Endothelial cell of umbilical vein (primary cell): Measurements from ENCODE around the gene MSH6.

DNA sequence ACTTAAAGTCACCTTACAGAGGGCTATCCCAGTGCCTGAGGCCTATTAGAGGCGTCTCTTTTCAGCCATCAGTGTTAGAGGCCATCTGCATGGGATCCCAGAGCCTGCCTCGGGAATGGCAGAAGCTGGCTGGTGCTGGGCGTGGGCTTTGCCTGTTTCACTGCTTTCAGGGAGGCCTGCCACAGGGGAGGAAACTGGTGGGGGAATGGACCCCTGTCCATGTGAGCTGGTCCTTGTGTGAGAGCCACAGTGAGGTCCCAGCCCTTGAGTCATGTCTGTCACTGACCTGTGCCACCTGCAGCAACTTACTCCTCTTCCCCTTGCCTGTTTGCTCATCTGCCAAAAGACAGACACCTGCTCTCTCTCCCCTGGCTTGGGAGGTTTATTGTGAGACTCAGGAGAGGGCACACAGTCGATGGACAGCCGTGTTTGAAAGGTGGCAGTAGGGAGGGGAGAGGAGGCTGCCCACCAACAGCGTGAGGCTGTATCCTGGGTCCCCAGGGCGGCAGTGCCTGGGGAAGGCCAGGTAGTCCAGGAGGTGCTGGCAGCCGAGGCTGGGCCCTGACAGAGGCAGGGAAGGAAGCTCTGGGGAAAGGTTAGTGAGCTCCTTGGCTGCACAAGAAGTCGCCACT is 92.4 kb downstream of the TTC7A start:
- PRO-cap: no peak
CAGE:
- cytosol, long polyA minus RNA: no peak
- cytosol, long polyA plus RNA: no peak
- long polyA plus RNA: no peak
- nucleus, long polyA minus RNA: no peak
- nucleus, long polyA plus RNA: no peak

GRCh38 chr2:47057524-47058034 is 97.5 kb downstream of the STPG4 start:
- PRO-cap: no peak
CAGE:
- cytosol, long polyA minus RNA: no peak
- cytosol, long polyA plus RNA: no peak
- long polyA plus RNA: no peak
- nucleus, long polyA minus RNA: no peak
- nucleus, long polyA plus RNA: no peak

GRCh38 chr2:47078872-47079535 is 76.1 kb downstream of the STPG4 start:
- PRO-cap: no peak
CAGE:
- cytosol, long polyA minus RNA: no peak
- cytosol, long polyA plus RNA: no peak
- long polyA plus RNA: no peak
- nucleus, long polyA minus RNA: no peak
- nucleus, long polyA plus RNA: no peak

DNA sequence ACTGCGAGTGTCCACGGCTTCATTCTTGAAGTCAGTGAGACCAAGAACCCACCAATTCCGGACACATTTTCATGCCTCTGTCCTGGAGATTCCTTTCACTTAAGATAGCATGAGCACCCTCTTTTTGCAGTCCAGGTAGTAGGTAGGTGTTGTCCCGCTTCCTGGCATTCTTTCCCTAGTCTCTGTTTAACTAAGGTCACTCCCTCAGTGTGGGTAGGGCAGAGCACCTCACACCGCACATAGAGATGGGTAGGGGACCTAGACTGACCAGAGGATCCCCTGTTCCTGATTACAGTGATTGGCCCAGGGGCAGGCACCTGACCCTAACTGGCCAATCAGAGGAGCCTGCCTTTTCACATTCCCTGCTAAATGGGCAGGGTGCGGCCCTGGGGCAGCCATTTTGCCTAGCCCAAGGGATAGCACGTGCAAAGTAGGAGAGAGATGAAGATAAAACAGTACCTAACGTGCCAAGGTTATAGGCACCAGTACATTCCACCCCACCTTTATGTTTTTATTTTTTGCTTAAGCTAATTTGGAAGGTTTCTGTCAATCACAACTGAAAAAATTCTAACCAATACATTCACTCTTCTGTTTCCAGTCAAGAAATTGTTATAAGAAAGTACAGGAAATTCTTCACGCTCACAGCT is 46.5 kb downstream of the STPG4 start:
- PRO-cap: no peak
CAGE:
- cytosol, long polyA minus RNA: no peak
- cytosol, long polyA plus RNA: no peak
- long polyA plus RNA: no peak
- nucleus, long polyA minus RNA: no peak
- nucleus, long polyA plus RNA: no peak

DNA sequence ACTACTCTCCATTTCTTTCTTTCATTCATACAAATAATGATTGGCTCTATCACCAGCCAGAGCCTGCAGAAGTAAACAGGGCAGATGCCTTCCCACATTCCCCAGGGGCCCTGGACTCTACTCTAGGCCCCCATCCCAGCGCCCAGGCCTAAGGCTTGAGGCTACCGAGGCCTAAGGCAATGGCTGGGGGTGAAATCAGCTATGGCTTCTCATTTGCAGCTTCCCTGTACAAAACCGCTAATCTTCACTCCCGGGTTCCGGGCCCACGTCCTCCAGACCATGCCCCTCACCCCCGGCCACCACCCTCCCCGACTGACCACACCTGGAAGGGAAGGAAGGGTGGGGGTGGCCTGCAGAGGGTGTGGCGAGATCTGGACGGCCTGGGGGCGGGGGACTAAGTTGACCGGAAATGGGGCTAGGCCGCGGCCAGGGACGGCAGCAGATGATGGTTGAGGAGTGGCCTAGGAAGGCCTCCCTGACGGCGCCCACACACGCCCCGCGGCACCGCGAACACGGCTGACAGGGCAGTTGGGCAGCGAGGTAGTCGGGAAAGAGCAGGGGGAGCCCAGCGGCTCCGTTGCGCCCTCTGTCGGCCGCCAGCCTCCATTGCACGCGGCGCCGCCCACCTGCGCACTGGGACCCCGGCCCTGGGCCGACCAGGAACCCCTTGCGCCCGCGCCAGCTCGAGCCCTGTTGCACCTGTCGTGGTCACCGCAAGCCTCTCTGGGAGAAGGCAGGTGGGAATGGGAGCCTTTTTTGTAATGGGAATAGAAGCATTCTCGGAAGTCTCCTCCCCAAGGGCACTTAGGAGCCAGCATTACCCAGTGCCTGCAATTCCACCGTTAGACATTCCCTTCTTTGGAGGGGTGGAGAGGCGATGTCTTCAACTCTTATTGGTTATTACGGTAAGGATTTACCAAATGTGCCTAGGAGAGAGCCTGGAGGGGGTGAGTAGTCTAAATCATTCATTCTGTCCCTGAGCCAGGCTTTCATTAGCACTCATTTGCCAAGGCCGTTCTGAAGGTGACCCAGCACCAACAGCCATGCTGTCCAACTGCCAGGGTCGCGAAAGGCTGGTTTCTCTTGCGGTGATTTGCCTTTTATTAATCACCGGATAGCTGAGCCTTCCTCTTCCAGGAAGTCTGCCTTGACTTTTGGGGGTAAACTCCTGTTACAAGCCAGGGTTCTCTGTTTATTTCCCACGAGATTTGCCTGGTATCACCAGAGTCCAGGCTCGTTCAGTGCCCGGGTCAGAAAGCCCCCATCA is 96.1 kb upstream of the CALM2 start:
- PRO-cap: bidirectional peak, plus-strand start at position 408 of the sequence, minus-strand start at position 269 of the sequence; unidirectional peak, minus-strand start at position 514 of the sequence
CAGE:
- cytosol, long polyA minus RNA: no peak
- cytosol, long polyA plus RNA: no peak
- long polyA plus RNA: no peak
- nucleus, long polyA minus RNA: no peak
- nucleus, long polyA plus RNA: no peak

DNA sequence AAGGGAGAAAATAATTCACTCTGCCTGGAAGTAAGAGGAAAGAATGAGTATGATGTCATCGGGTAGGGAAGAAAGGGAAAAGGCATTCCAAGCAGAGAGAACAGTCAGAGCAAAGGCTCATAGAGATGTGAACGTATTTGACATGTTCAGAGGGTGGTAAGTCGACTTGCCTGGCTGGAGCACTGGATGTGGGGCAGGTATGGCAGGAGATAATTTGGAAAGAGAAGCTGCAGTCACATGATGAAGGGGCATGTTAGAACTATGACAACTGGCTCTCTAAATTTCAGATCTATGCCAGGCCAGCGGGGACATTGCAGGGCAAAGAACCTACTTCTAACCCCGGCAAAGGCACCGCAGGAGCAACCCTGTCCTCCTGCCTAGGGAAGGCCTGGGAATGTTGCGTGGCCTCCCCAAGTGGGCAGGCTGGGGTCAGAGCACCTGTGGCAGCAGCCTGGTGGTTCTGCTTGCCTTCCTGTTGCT is 94.8 kb upstream of the EPCAM start:
- PRO-cap: no peak
CAGE:
- cytosol, long polyA minus RNA: no peak
- cytosol, long polyA plus RNA: no peak
- long polyA plus RNA: no peak
- nucleus, long polyA minus RNA: no peak
- nucleus, long polyA plus RNA: no peak

DNA sequence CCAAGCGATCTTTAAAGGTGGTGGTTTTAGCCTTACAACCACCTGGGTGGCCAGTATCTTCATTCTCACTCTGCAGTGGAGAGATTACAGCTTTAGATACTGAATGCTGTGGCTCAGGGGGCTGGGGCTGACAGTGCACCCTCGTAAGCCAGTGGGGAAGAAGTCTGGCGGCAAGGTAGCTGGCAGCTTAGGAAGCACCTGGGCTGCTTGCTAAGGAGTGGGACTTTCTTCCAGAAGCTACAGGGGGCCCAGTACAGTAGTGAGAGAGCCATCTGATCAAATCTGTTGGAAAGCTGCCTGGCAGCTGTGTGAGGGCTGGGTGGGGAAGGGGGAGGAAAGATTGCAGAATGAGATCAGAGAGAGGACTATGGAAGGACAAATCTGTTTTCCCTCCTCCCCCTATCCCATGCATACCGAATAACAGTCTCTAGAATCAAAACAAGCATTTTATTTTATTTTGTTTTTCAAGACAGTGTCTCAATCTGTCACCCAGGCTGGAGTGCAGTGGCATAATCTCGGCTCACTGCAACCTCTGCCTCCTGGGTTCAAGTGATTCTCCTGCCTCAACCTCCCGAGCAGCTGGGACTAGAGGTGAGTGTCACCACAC is 47.4 kb upstream of the EPCAM start:
- PRO-cap: no peak
CAGE:
- cytosol, long polyA minus RNA: no peak
- cytosol, long polyA plus RNA: no peak
- long polyA plus RNA: no peak
- nucleus, long polyA minus RNA: no peak
- nucleus, long polyA plus RNA: no peak

- PRO-cap: no peak
CAGE:
- cytosol, long polyA minus RNA: no peak
- cytosol, long polyA plus RNA: no peak
- long polyA plus RNA: no peak
- nucleus, long polyA minus RNA: no peak
- nucleus, long polyA plus RNA: no peak
These were observed 32.3 kb upstream of the EPCAM start for GRCh38 chr2:47336550-47337465.

DNA sequence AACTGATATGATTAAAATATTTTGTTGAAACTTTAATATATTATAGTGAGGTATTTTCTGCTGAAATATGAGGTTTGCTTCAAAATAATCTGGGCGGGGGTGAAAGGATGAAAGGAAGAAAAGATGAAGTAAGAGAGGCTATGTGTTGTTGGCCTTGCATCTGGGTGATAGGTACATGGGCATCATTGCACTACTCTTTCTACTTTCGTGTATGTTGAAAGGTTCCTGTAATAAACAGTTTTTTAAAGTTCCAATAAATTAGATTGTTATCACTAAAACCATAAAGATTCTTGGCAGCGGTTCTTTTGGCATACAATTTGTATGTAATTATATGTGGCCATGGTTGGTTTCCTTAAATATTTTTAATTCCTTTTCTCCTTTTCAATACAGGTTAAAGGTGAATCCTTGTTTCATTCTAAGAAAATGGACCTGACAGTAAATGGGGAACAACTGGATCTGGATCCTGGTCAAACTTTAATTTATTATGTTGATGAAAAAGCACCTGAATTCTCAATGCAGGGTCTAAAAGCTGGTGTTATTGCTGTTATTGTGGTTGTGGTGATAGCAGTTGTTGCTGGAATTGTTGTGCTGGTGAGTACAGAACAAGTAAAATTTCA is 10.4 kb downstream of the EPCAM start:
- PRO-cap: no peak
CAGE:
- cytosol, long polyA minus RNA: no peak
- cytosol, long polyA plus RNA: no peak
- long polyA plus RNA: no peak
- nucleus, long polyA minus RNA: no peak
- nucleus, long polyA plus RNA: no peak

GRCh38 chr2:47782460-47783547 is at the start of gene MSH6:
MSH6 (plus strand) TSS chr2:47783145.
- PRO-cap: bidirectional peak, plus-strand start at chr2:47782697, minus-strand start at chr2:47782690; bidirectional peak, plus-strand start at chr2:47783145, minus-strand start at chr2:47782958; bidirectional peak, plus-strand start at chr2:47783356, minus-strand start at chr2:47783374
CAGE:
- cytosol, long polyA minus RNA: start-site peak on the plus strand at chr2:47783128-47783183, 186 reads
- cytosol, long polyA plus RNA: start-site peak on the plus strand at chr2:47783120-47783205, 314 and 295 reads in 2 replicates
- long polyA plus RNA: start-site peak on the plus strand at chr2:47783149-47783205, 793 and 813 reads in 2 replicates
- nucleus, long polyA minus RNA: start-site peak on the plus strand at chr2:47783156-47783205, 1,005 reads
- nucleus, long polyA plus RNA: start-site peak on the plus strand at chr2:47783144-47783205, 333 and 274 reads in 2 replicates

DNA sequence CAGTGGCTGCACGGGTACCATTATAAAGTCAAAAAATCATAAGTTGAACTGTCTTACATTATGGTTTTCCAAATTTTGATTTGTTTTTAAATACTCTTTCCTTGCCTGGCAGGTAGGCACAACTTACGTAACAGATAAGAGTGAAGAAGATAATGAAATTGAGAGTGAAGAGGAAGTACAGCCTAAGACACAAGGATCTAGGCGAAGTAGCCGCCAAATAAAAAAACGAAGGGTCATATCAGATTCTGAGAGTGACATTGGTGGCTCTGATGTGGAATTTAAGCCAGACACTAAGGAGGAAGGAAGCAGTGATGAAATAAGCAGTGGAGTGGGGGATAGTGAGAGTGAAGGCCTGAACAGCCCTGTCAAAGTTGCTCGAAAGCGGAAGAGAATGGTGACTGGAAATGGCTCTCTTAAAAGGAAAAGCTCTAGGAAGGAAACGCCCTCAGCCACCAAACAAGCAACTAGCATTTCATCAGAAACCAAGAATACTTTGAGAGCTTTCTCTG is 15.6 kb downstream of the MSH6 start:
- PRO-cap: no peak
CAGE:
- cytosol, long polyA minus RNA: start-site peak on the minus strand centred at position 180 of the sequence, 9 bp wide, 7 reads; start-site peak on the minus strand centred at position 307 of the sequence, 47 bp wide, 18 reads
- cytosol, long polyA plus RNA: no peak
- long polyA plus RNA: no peak
- nucleus, long polyA minus RNA: no peak
- nucleus, long polyA plus RNA: no peak

DNA sequence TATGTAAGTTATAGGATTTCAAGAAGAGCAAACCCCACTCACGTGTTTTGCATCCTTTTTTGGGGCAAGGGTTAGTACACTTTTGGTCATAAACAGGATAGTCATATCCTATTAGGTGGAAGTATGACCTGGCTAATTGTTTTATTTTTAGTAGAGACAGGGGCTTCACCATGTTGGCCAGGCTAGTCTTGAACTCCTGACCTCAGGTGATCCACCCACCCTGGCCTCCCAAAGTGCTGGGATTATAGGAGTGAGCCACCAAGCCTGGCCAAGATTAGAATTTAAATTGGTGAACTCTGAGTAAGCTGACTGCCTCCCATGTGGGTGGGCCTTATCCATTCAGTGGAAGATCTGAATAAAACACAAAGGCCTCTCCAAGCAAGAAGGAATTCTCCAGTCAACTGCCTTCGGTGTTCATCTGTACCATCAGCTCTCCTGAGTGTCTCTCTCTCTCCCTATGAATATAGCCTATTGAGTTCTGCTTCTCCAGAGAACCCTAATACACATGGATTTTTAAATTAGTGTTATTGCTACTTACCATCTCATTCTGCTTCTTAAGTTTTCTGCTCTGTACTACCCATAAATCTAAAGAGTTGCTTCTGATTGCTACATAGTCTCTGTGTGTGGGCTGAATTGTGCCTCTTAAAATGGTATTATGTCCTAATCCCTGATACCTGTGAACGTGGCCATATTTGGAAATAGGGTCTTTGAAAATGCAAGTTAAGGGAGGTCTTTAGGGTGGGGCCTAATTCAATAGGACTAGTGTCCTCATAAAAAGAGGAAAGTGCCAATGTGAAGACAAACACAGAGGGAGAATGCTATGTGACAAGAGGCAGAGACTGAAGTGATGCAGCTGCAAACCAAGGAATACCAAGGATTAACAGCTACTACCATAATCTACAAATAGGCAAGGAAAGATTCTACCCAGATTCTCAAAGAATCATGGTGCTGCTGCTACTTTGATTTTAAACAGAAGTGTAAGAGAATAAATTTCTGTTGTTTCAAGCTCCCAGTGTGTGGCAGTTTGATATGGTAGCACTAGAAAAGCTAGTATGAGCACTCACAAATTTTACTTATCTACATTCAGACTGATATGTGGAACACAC is 36.2 kb downstream of the FBXO11 start:
- PRO-cap: no peak
CAGE:
- cytosol, long polyA minus RNA: no peak
- cytosol, long polyA plus RNA: no peak
- long polyA plus RNA: no peak
- nucleus, long polyA minus RNA: no peak
- nucleus, long polyA plus RNA: no peak

DNA sequence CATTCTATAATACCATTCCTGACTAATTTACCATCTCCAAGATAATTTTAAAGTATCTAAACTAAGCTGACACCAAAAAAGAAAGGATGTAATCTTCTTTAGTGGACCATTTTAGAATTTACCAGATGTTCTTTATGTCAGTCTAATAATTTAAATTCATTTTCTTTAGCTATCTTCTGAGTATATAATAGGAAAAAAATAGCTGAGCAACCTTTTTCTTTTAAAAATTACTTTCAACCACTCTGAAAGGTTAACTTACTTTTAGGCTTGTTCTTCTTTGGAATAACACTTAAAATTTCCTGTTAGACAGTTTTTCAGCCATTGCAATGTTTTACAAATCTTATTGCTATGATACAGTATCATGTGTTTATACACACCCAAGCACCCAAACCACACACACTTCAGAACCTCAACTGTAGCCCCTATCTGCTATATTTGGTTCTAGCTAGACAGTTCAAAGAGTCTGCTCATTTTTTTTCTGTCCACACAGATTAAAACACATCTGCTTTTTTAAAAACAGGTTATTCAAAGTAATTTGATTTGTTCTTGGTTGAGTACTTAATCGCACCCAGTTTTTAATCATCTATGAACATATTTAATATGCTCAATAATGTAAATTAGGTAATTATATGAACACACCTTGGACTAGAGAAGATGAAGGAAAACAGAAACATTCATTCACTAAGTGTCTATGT is 17.8 kb downstream of the FBXO11 start:
- PRO-cap: no peak
CAGE:
- cytosol, long polyA minus RNA: no peak
- cytosol, long polyA plus RNA: no peak
- long polyA plus RNA: no peak
- nucleus, long polyA minus RNA: no peak
- nucleus, long polyA plus RNA: no peak

- PRO-cap: no peak
CAGE:
- cytosol, long polyA minus RNA: no peak
- cytosol, long polyA plus RNA: no peak
- long polyA plus RNA: no peak
- nucleus, long polyA minus RNA: no peak
- nucleus, long polyA plus RNA: start-site peak on the minus strand at chr2:47892272-47892511, 52 and 30 reads in 2 replicates
These were observed 13.8 kb downstream of the FBXO11 start for GRCh38 chr2:47892332-47892967.

DNA sequence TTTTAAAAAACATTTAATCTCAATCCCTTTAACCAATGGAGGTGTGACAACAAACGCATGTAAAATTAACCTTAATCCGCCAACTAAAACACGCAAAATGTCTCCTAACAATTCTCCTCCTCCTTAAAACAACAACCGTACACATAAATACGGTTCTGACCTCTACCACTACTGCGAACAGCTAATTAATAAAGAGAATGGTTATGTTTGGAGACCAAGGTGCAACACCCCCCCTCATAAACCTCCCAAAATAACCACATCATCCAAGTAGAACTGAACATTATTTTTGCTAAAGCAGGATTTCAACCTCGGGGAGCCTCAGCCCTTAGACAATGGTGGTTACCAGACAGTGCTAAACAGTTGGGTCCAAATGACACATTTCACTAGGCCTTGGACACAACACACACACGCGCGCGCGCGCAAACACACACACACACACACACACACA is 2.1 kb downstream of the FBXO11 start:
- PRO-cap: no peak
CAGE:
- cytosol, long polyA minus RNA: no peak
- cytosol, long polyA plus RNA: no peak
- long polyA plus RNA: no peak
- nucleus, long polyA minus RNA: no peak
- nucleus, long polyA plus RNA: no peak

DNA sequence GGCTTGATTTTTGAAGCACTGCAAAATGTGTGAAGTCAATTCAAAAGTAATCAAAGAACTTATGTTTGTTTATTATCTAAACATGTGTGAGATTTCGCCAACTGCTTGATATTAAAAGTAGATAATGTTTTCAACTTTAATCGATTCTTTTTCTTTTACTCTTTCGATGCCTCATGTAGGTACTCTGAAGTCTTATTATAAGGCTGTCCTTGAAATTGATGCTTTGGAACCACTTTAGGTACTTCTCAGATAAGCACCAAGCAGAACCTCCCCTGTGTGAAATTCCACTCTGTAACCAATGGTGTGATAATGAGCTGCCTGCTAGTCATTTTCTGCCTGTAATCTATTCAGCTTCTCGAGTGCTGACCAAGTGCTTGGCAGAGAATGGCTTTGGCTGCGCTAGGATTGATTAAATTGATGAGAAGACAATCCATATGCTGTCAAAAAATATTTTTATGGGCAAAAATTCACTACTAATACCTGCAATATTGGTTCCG is 42.8 kb upstream of the PPP1R21 start:
- PRO-cap: no peak
CAGE:
- cytosol, long polyA minus RNA: no peak
- cytosol, long polyA plus RNA: no peak
- long polyA plus RNA: no peak
- nucleus, long polyA minus RNA: no peak
- nucleus, long polyA plus RNA: no peak

DNA sequence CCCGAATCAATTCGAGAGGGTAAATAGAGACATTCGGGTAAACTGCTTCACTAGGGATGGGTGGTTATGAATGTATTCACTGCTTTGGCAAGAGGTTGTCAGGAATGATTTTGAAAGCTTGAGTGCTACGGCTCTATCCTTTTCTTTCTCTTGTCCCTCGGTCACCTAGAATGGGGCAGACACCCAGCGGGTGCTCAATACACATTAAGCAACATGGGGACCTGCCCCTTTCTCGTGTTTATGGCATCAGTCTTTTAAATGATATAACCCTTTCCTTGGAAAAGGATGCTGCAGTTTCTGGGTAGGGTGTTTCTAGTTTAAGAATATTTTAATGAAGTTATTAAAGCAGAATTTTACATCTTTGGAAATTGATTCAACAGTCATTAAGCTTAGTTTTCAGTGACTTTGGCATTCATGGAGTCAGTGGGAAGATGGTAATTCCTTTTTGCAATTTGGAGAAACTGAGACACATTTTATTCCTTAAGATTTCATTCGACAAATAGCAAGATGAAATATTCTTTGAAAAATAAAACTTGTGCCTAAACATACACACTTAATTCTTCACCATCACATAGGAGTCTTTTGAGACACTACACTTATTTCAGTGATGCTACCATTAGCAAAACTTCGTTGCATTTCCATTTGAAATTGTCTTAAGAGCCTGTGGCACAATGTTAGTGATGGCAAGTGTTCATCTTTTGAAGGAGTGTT is 1.0 kb downstream of the PPP1R21 start:
- PRO-cap: no peak
CAGE:
- cytosol, long polyA minus RNA: no peak
- cytosol, long polyA plus RNA: no peak
- long polyA plus RNA: no peak
- nucleus, long polyA minus RNA: no peak
- nucleus, long polyA plus RNA: no peak

- PRO-cap: no peak
CAGE:
- cytosol, long polyA minus RNA: no peak
- cytosol, long polyA plus RNA: no peak
- long polyA plus RNA: no peak
- nucleus, long polyA minus RNA: start-site peak on the plus strand at chr2:48462448-48462725, 7 reads; start-site peak on the plus strand at chr2:48462897-48463044, 7 reads
- nucleus, long polyA plus RNA: start-site peak on the plus strand at chr2:48462562-48463019, 20 and 42 reads in 2 replicates
These were observed 22.0 kb downstream of the PPP1R21 start for GRCh38 chr2:48462261-48463197.

GRCh38 chr2:48478881-48479682 is 38.5 kb downstream of the PPP1R21 start:
- PRO-cap: no peak
CAGE:
- cytosol, long polyA minus RNA: no peak
- cytosol, long polyA plus RNA: no peak
- long polyA plus RNA: no peak
- nucleus, long polyA minus RNA: no peak
- nucleus, long polyA plus RNA: no peak

GRCh38 chr2:48514704-48514991 is 15.3 kb upstream of the STON1 start:
- PRO-cap: no peak
CAGE:
- cytosol, long polyA minus RNA: no peak
- cytosol, long polyA plus RNA: no peak
- long polyA plus RNA: no peak
- nucleus, long polyA minus RNA: no peak
- nucleus, long polyA plus RNA: no peak